Measurements from ENCODE around the genes SFT2D3, RAB6C and CCDC74A.

- PRO-cap: bidirectional peak, plus-strand start at chr2:127701529, minus-strand start at chr2:127701360; bidirectional peak, plus-strand start at chr2:127701900, minus-strand start at chr2:127701758
These were observed at the start of gene SFT2D3 for GRCh38 chr2:127701172-127702082. Gene SFT2D3 (plus strand): TSS chr2:127701497.

DNA sequence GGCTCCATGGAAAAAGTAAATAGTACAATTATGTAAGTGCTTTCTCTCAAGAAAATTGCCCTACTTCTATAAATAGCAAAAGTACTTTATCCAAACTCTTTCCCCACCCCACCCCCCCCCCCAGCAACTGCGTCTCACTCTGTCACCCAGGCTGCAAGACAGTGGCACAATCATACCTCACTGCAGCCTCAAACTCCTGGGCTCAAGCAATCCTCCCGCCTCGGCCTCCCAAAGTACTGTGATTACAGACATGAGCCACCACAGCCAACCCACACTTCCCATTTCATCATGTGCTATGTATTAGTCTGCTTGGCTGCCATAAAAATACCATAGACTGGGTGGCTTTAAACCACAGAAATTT, 19.9 kb downstream of the WDR33 start:
- PRO-cap: no peak

GRCh38 chr2:128133004-128133395, 42.0 kb downstream of the UGGT1 start:
- PRO-cap: no peak

DNA sequence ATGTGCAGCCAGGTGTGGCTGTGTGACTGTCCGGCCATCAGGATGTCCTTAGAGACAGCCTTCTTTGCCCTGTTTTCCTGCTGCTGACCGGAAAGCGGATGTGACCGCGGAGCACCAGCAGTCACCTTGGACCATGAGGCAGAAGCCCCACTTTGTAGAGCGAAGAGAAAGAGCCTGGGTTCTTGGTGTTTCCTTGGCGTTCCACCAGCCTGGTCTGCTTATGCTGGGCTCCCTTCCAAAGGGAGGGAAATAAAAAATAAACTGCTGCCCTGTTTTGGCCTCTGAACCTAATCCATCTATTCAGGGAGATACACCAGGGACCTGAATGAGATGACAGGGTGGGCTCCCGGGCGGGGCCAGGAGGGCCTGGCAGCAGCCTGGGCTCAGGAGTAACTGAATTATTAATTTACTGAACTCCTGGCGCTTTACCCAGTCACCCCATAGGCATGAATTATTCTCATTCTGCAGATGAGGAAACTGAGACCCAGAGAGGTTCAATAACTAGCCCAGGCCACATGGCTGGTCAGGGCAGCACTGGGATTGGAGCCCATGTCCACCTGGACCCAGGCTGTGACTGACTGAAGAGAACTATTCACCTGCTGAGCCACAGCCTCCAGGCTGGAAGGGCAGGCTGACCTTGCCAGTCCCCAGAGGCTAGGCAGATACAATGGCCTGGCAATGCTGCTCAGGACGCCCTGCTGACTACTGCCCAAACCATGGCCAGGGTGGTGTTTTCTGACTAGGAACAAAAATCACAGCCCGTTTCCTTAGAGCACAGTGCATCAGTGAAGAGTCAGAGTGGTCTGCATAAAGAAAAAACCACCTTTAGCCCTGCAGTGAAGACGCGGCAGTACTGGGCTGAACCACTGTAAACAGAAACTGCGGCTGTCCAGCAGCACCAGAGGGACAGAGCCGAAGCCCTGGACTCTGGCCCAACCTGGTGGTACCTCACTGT, 37.0 kb downstream of the HS6ST1 start:
- PRO-cap: no peak

DNA sequence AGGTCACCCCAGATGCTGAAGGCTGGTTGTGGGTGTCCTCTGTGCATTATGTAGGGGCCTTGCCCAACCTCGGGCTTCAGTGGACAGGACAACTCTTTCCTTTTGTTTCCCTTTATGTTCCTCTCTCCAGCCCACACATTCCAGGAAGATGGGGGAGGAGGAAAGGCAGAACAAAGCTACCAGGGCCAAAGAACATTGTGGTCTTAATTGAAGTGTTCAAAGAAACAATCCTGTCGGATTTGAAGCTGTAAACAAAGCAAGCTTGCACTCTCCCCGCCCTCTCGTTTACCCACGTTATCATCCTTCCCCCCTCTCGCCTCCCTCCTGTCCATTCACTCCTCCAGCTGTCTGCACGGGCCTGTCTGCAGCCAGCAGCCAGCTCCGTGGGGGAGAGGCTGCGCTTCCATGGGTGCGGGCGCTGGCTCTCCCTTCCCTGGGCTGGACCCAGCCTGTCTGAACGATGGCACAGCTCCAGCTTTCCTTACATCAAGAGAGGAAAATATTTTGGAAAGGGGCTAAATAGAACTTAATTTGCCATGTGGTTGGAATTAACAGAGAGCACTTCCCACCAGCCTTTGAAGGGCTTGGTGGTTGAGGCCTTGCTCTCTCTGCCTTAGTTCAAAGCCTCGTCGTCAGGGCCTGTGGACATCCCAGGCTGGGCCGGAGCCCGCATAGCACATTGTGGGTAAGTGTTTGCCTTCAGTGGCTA, 60.5 kb upstream of the HS6ST1 start:
- PRO-cap: no peak

DNA sequence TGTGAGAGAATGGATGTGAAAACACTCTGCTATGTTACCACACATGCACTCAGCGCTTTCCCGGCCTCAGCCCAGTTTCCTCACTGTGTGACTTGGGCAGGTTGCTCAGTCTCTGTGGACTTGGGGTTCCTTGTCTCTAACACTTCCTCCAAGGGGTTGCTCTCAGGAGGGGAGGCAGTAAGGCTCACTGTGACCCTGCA, 230.5 kb upstream of the HS6ST1 start:
- PRO-cap: no peak

DNA sequence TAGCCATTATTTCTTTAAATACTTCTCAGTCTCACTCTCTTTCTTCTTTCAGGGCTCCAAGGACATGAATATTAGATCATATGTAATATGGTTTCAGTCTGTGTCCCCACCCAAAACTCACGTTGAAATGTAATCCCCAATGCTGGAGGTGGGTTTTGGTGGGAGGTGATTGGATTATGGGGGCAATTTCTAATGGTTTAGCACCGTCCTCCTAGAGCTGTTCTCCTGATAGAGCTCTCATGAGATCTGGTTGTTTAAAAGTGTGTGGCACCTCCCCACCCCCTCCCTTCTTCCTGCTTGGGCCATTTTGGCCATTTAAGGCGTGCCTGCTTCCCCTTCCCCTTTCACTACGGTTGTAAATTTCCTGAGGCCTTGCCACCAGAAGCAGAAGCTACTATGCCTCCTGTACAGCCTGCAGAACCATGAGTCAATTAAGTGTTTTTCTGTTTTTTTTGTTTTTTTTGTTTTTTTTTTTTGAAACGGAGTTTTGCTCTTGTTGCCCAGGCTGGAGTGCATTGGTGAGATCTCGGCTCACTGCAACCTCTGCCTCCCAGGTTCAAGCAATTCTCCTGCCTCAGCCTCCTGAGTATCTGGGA, 335.7 kb upstream of the HS6ST1 start:
- PRO-cap: no peak

DNA sequence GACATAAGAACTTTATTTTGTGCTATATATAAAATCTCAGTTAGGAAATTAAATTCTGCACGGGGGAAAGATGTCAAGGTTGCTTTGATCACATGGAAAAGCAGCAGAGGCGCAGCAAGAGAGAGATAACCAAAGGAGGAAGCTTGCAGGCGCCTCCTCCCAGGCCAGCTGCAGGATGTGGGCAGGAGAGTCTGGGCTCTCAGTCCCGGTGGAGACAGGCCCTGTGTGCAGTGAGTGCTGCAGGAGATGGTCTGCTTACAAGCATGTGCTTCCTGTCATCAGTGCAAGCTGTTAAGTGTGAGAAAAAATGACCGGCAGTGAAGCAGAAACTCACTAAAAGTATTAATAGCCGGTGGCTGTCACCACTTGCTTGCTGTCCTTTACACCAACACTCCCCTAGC, 435.5 kb upstream of the HS6ST1 start:
- PRO-cap: no peak

DNA sequence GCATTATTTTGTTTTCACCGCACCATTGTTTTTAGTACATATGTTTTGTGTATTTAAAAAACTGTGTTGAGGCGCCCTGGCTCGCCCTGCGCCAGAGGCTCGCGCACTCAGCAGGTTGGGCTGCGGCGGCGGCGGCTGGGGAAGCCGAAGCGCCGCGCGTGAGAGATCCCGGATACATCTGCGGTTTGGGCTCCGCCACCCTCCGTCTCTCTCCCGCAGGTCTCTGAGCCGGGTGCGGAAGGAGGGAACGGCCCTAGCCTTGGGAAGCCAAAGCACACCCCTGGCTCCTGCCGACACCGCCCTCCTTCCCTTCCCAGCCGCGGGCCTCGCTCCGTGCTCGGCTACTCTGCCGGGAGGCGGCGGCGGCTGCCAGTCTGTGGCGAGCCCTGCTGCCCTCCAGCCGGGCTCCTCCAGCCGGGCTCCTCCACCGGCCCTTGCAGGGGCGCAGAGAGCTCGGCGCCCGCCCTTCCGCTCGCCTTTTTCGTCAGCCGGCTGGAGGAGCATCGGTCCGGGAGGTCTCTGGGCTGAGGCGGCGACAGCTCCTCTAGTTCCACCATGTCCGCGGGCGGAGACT, at the start of gene RAB6C:
TSS of gene RAB6C (plus strand) at position 106 of the 574 bp plus-strand sequence.
- PRO-cap: no peak

GRCh38 chr2:130129523-130129977, 528 bp upstream of the POTEF start:
- PRO-cap: no peak

- PRO-cap: no peak
These were observed 43.2 kb downstream of the FAM168B start for GRCh38 chr2:131050008-131050491.

GRCh38 chr2:131127054-131127488, 21.9 kb downstream of the PLEKHB2 start:
- PRO-cap: no peak

- PRO-cap: no peak
These were observed 4.5 kb upstream of the RAB6D start for GRCh38 chr2:131368502-131368896.

DNA sequence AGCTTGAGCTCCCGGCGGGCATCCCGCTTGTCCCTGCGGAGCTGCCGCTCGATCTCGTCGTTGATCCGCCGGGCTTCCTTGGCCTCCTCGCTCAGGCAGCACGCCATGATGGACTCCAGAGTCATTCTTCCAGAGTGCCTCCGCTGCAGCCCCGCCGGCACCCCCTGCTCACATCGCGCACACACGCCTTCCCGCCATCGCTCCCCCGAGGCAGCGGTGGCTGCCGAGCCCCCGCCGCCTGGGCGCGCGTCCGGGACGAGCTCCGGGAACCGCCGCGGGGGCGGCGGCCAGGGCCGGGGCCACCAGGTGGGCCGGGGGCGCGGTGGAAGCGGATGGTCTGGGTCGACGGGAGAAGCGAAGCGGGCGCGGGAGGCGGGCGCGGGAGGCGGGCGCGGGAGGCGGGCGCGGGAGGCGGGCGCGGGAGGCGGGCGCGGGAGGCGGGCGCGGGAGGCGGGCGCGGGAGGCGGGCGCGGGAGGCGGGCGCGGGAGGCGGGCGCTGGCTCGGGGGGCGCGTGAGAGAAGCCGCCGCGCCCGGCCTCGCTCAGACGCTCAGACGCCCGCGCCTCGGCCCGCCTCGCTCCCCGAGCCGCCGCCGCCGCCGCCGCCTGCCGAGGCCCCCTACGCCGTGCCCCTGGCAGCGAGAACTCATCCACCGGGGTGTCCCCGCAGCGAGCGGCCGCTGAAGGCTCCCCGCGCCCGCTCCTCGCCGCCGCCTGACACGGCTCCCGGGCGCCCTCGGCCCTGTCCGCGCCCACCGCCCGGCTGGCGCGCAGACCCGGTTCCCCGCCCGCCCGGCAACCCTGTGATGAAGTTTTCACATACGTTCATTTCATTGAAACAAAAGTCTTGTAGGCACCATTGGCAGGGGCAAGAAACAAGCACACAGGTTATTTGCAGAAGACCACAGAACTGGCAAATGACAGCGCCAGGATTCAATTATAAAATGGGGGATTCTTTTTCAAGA, 50.9 kb upstream of the TUBA3D start:
- PRO-cap: no peak

- PRO-cap: bidirectional peak, plus-strand start at chr2:131493076, minus-strand start at chr2:131492948
These were observed 541 bp upstream of the MZT2A start for GRCh38 chr2:131492651-131493225.

- PRO-cap: no peak
These were observed 1.2 kb upstream of the MZT2A start for GRCh38 chr2:131493226-131493990.

GRCh38 chr2:131514087-131515260, 13.2 kb upstream of the CCDC74A start:
- PRO-cap: no peak

DNA sequence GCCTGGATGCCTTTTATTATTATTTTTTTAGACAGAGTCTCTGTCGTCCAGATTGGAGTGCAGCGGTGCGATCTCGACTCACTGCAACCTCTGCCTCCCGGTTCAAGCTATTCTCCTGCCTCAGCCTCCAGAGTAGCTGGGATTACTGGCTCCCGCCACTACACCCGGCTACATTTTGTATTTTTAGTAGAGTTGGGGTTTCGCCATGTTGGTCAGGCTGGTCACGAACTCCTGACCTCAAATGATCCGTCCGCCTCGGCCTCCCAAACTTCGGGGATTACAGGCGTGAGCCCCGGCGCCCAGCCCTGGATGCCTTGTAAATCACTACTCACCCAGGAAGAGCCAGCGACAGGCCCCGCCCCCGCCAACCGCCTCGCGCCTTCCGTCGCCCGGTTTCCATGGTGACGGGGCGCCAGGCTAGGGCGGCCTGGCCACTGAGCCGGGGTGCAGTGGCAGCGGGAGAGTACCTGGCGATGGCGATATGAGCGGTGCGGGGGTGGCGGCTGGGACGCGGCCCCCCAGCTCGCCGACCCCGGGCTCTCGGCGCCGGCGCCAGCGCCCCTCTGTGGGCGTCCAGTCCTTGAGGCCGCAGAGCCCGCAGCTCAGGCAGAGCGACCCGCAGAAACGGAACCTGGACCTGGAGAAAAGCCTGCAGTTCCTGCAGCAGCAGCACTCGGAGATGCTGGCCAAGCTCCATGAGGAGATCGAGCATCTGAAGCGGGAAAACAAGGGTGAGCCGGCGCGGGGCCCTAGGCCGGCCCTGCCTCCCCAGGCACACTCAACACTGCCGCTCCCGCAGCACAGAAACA, at the start of gene CCDC74A:
TSS of gene CCDC74A (plus strand) at position 399 of the 809 bp plus-strand sequence.
- PRO-cap: no peak

GRCh38 chr2:131543439-131544242, 16.0 kb downstream of the CCDC74A start:
- PRO-cap: no peak

- PRO-cap: no peak
These were observed 124.7 kb upstream of the ANKRD30BL start for GRCh38 chr2:132286323-132286943.

Measured in jejunum (tissue), 1 donor.